Breast epithelium (tissue), 2 donors: Measurements from ENCODE around the gene PKIB.

GRCh38 chr6:117137699-117137991 lies 127.7 kb upstream of the VGLL2 start:
- PRO-cap, result no peak
- RAMPAGE, long total RNA, 2 experiments, result no peak in any of the 2 experiments

DNA sequence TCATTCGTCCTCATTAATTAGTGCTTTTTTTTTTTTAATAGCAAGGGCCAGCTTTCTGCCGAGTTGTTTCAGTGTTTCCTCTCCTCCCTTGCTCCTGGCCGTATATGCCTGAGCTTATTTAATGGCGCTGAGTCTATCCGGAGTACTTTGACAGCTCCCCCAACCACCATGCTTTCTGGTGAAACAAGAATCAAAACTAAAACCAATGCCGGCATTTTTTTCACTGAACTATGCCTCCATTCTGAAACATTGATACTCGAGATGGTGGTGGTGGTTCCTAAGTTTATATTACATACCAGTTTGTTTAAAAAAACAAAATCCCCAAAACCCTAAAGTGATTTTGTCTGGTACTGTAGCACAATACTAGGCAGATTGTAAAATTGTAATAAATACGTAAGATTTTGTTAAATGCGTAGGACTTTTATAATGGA lies 1.2 kb downstream of the DCBLD1 start:
- PRO-cap, result no peak
- RAMPAGE, long total RNA, 2 experiments, result no peak in any of the 2 experiments

DNA sequence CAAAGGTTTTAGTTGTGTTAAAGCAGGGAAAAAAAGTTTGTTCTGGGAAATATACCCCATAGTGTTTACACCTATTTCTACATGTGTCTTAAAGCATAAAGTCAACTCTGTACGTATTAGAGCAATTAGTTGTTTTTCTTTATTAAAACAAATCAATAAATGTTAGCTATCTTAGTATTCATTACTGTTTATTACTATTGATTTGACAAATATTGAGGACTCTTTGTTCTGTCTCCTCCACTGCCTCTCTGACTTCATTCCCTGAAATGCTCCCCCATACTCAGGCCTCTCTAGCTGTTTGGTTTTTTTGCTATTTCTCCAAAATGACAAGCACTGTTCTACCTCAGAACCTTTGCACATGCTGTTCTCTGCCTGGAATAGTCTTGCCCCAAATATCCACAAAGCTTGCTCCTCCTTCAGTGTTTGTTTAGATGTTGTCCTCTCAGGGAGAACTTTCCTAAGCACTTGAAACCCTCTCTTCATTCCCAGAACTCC lies 3.8 kb downstream of the DCBLD1 start:
- PRO-cap, result no peak
- RAMPAGE, long total RNA, 2 experiments, result no peak in any of the 2 experiments

DNA sequence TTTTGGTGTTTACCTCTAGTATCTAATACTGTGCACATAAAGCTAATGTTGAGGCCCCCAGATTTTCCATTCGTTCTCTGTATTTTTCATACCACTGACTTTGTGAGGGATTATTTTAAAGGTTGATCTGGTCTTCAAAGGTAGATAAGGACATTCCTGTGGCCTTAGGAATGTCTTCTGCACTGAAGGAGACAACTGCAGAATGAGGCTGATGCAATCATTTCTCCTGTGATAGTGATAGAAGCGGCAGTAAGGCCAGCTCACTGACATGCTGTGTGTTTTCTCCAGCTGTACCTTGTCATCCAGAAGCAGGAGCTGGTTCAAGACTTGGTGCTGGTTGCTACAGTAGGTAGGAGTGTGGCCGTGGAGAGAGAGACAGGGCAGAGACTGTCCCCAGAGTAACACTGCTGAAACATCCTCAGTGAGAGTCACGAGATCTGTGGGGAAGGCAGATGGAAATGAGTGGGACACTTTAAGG lies 53.8 kb downstream of the DCBLD1 start:
- PRO-cap, result no peak
- RAMPAGE, long total RNA, 2 experiments, result no peak in any of the 2 experiments

DNA sequence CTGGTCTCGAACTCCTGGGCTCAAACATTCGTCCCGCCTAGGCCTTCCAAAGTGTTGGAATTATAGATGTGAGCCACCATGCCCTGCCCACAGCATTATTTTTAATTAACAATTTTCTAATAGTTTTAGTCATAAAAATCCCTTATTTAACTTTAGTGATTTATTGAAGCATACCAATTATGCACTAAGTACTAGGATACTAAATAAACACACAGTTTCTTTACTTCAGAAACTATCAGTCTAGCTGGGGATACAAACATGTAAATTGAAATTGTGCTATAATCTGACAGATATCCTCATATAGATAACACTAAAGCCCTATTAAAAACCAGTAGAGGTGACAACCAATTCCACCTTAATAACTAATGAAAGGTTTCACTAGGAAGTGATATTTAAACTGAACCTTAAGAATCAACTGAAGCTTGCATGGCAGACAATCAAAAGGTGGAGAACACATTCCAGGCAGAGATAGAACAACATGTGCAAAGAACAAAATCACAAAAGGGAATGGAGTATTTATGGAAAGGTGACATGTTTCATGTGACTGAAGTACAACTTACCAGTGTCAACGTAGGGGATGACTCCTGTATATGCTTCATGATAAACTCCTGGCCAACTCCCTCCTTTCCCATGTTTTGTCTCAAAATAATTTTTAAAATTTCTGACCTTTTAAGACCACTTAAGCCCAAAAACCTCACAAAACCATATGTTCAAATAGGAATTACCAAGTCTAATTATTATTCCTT lies 6.4 kb downstream of the PLN start:
- PRO-cap, result no peak
- RAMPAGE, long total RNA, 2 experiments, result no peak in any of the 2 experiments

- PRO-cap, result no peak
- RAMPAGE, long total RNA, 2 experiments, result no peak in any of the 2 experiments
Observed at GRCh38 chr6:118748160-118749335, 97.2 kb upstream of the CEP85L start.

DNA sequence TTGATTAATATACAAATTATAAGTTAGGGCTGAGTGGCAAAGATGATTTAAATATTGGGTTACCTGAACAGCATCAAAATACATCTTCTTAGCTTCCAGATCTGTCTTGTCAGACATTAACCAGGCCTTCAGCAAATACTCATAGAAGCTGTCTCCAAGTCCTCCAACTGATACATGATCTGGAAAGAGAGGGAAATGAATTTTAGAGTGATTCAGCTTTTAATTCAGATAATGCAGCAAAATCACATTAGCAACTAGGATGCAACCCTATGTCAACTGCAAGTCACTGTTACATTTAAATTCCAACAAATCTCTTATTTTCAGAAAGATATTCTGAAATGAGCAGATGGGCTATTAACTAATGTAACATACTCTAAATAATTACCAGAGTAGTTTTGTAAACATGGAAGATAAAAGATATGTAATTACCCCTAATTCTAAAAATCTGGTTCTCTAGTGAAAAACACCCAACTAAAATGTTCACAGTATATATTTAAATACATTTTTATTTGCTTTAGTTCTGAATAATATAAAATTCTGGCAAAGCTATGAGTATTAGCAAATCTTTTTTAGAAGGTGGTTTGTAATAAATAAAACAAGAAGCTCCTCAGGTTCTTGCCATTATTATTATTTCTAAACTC lies 115.4 kb upstream of the FAM184A start:
- PRO-cap, result no peak
- RAMPAGE, long total RNA, 2 experiments, result no peak in any of the 2 experiments

- PRO-cap, result no peak
- RAMPAGE, long total RNA, 2 experiments, result no peak in any of the 2 experiments
Observed at GRCh38 chr6:119209520-119210558, 131.4 kb upstream of the FAM184A start.

- PRO-cap, result no peak
- RAMPAGE, long total RNA, 2 experiments, result no peak in any of the 2 experiments
Observed at GRCh38 chr6:119279634-119280477, 69.7 kb downstream of the MAN1A1 start.

DNA sequence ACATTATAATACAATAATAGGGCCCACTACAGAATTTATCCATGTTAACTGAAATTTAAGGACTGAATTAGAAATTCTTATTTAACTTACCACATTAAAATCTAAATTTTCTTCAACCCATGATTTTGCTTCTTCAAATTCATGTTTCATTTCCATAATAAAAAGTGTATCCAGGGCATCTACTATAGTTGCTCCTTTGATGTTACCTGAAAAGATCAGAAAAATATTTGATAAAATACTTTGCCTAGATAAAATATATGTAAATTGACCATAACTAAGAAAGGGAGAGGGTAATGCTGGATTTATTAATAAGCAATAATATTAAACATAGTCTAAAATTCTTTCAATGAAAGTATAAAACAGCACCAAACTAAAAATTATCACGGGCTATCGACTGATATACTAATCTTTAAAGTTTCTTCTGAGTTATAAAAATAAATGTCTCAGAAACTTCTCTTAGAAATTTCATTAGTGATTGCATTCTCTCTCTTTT lies 47.6 kb downstream of the MAN1A1 start:
- PRO-cap, result no peak
- RAMPAGE, long total RNA, 2 experiments, result no peak in any of the 2 experiments

- PRO-cap, result no peak
- RAMPAGE, long total RNA, 2 experiments, result no peak in any of the 2 experiments
Observed at GRCh38 chr6:119329776-119330433, 19.7 kb downstream of the MAN1A1 start.

GRCh38 chr6:119347965-119348026 lies 1.8 kb downstream of the MAN1A1 start:
- PRO-cap, result no peak
- RAMPAGE, long total RNA, 2 experiments, result no peak in any of the 2 experiments

DNA sequence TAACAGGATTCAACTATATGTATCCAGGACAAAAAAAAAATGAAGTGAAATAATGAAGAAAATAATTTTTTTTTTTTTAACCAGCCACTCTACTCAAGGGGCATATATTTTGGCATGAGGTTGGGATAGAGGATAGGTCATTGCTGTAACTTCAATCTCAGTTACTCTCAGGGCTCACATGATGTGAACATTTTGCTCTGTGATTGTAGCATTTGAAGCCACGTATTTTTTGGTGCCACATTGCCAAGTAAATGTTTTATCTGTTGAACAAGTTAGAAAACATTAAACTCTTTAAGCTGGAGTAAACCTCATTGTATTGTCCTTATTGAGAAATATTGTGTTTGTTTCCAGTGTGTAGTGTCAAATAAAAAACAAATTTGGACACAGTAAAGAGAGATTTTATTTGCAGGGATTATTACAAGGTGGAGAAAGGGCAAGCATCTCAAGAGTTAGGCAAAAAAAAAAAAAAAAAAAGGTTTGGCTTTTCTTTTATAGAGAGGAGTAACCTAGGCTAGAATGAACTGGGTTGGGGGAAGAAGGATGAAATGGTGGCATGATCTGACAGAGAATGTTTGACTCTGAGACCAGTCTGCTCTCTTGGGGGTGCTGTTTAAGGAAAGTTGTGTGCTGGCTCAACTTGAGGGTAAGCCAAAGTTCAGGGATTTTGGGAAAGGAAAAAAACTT lies 23.4 kb upstream of the MAN1A1 start:
- PRO-cap, result no peak
- RAMPAGE, long total RNA, 2 experiments, result no peak in any of the 2 experiments

DNA sequence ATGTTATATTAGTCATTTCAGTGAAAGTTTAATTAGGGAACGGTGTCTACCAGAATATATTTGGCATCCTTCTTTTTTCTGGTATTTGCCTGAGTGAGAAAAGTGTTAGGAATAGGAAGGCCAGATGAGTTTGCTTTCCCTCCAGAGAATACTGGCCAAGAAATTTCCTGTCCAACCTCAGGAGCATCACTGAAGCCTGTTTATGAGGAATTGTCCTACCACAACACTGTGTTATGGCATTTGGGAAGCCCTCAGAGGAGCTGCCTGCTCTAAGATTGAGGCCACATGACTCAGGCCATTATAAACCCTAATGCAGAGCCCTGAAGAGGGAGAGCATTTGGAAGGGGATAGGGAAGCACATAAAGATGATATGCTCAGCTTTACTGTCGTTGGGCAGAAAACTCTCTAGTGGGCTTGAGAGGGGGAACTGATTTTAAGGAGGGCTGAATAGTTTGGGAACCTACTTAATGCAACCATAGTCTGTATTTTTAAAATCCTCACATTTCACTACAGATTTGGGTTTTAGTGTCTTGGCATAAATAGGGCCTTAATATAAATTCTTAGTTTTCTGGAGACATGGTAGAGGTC lies 996 bp upstream of the GJA1 start:
- PRO-cap, result no peak
- RAMPAGE, long total RNA, 2 experiments, result no peak in any of the 2 experiments

- PRO-cap, result unidirectional peak, minus-strand start at chr6:121851307
- RAMPAGE, long total RNA, 2 experiments, result no peak in any of the 2 experiments
Observed at GRCh38 chr6:121851023-121851455, 415.6 kb downstream of the GJA1 start.

DNA sequence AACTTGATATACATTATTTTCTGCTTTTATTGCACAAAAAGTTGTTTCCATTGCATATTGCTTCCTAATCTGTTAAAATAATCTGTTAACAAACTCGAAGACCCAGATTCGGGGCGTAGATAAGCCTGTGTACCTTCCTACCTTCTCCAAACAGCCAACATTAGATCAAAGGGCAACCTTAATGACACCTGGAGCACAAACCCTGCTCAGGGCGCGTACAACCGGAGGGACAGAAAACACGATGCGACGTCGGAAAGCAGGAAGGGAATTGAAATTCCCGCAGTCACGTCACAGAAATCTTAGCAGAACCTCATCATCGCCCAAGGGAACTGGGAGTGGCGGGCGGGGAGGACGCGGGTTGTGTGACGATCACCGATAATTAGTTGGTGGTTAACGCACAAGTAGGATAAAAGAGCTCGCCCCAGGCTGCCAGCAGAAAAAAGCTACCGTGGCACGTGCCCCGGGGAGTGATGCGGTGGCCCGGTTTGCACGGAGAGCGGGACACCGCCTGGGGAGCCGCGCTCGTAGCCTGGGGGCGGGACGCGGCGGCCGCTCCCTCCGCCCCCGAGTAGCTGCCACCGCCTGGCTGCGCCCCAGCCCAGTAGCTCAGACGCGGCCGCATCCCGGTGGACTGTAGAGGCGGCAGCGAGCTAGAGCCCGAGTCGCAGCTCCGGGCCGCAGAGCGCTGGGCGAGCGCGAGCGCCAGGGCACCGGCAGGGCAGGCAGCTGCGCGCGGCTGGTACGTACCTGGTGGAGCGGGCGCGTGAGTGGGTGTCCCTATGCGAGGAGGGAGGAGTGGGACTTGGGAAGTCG lies at the start of gene PKIB:
Gene PKIB, plus strand, starts transcription at position 609 of the 813 bp plus-strand sequence.
- PRO-cap, result unidirectional peak, plus-strand start at position 334 of the sequence; unidirectional peak, plus-strand start at position 609 of the sequence; unidirectional peak, plus-strand start at position 680 of the sequence
- RAMPAGE, long total RNA, 2 experiments, result no peak in any of the 2 experiments

- PRO-cap, result no peak
- RAMPAGE, long total RNA, 2 experiments, result no peak in any of the 2 experiments
Observed at GRCh38 chr6:122717150-122717682, 62.3 kb upstream of the FABP7 start.

GRCh38 chr6:122753555-122754064 lies 25.9 kb upstream of the FABP7 start:
- PRO-cap, result no peak
- RAMPAGE, long total RNA, 2 experiments, result no peak in any of the 2 experiments

DNA sequence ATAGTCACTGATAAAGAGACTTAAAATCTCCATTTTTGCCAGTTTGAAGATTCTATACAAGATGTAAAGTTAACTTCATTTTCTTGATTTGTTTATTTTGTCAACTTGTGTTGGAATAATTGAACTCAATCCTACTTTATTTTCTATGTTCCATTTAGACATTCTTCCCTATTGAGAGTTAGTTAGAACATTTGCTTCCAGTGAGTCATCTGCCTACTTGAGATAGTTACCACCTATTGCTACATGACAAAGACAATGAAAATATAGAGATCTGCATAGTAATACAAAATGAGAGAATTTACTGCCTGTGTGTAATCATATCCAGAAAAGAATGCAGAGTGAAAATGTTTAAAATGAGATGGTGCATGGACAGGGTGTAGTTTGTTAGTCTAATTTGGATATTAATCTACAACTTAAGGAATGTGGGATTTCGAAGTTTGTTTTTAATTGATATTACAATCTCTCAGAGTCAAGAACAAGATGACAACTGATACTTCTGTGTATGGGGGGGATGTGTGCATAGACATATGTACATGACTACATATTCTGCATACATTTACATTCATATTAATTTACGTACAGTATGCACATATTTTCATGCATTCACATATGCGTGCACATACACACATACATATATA lies 420.0 kb downstream of the NKAIN2 start:
- PRO-cap, result no peak
- RAMPAGE, long total RNA, 2 experiments, result no peak in any of the 2 experiments

- PRO-cap, result unidirectional peak, plus-strand start at chr6:125747729; unidirectional peak, plus-strand start at chr6:125747788
- RAMPAGE, long total RNA, 2 experiments, result no peak in any of the 2 experiments
Observed at GRCh38 chr6:125747258-125748164, 1.9 kb upstream of the HEY2 start.